ENCODE measurements around the genes ENAH and ACBD3.

GRCh38 chr1:224387872-224388592 lies 31.4 kb downstream of the CNIH4 start:
- PRO-cap, 4 experiments, result no peak in any of the 4 experiments
- RAMPAGE, long total RNA, 2 experiments, result start-site peak on the minus strand in 1 of 2 experiments, at chr1:224387923-224388244 at its widest, 10 to 14 reads per replicate
- RRBS, result no CpG with 5 or more reads among the region's 3 CpGs

DNA sequence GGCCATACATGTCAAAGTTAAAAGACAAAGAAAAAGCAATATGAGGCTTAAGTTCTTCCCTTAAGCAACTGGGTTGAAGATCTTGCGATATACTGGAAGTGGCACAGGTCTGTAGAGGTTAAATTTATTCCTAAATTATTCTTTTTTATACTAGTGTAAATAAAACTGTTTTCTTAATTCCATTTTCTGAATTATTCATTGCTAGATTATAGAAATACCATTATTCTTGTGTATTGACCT lies 11.8 kb downstream of the WDR26 start:
- PRO-cap, 4 experiments, result no peak in any of the 4 experiments
- RAMPAGE, long total RNA, 2 experiments, result no peak in any of the 2 experiments
- RRBS, result no CpG with 5 or more reads among the region's 1 CpG

DNA sequence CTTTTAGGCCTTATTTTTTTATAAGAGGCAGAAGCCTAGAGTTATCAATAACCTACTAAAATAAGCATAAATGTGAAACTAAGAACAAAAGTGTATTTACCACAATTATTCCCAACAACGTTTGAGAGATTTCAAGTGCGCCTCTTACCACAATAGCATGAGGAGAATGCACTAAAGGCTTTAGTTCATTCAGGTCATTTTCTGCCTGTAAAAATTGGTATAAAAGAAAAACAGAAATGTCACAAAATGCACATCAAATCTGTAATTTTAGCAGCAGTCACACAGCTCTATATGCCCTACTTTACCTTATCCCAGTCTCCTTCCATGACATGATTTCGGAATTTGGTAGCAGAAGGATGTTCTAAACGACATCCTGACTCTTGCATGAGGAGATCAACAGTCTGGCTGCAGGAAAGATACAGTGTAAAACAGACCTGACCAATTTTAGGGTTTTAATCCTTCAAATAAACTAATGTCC lies 3.2 kb downstream of the WDR26 start:
- PRO-cap, 4 experiments, result no peak in any of the 4 experiments
- RAMPAGE, long total RNA, 2 experiments, result start-site peak on the minus strand in 1 of 2 experiments, centred at position 261 of the sequence, 15 reads per replicate
- RRBS, result no CpG with 5 or more reads among the region's 4 CpGs

DNA sequence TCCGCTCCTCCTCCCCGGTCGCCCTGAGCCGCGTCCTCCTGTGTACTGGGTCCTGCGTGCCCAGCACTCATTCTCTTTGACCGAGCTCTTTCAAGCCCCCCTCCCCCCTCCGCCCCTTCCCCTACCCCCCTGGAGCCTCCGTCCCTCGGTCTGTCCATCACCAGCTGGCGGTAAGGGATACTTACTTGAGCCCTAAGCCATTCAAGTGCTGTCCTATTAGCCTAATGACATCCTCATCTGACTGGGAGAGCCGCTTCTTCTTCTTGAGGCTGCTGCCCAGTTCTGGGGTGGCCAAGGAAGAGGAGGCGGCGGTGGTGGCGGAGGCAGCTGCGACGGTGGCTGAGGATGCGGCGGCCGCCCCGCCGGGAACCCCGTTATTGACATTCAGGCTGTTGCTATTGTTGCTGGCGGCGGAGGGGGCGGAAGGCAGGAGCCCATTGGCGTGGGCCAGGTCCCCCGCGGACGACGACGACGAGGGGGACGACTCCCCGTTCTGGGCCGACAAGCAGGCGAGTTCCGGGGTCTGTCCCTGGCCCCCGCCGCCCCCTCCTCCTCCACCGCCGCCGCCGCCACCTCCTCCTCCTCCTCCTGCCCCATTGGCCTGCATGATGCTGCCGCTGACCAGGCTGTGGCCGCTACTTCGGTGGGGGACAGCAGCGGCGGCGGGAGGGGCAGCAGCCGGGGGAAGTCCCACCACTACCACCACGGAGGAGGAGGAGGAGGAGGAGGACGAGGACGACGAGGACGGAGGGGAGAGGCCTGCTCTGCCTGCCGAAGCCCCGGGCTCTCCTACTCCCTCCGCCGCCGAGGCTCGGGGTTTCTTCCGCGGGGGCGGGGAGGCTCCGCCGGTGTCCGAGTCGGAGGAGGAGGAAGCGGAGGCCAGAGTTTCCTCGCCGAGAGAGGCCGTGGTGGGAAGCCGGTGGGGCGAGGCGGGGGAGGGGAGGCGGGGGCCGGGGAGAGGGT lies 817 bp downstream of the WDR26 start:
- PRO-cap, 4 experiments, result peak in 3 of 4 experiments; most common plus-strand start position 224 of the sequence (in 2); most common minus-strand start position 379 of the sequence (in 3)
- RAMPAGE, long total RNA, 2 experiments, result no peak in any of the 2 experiments
- RRBS, result 3% methylated on average over 26 of the region's 78 CpGs

DNA sequence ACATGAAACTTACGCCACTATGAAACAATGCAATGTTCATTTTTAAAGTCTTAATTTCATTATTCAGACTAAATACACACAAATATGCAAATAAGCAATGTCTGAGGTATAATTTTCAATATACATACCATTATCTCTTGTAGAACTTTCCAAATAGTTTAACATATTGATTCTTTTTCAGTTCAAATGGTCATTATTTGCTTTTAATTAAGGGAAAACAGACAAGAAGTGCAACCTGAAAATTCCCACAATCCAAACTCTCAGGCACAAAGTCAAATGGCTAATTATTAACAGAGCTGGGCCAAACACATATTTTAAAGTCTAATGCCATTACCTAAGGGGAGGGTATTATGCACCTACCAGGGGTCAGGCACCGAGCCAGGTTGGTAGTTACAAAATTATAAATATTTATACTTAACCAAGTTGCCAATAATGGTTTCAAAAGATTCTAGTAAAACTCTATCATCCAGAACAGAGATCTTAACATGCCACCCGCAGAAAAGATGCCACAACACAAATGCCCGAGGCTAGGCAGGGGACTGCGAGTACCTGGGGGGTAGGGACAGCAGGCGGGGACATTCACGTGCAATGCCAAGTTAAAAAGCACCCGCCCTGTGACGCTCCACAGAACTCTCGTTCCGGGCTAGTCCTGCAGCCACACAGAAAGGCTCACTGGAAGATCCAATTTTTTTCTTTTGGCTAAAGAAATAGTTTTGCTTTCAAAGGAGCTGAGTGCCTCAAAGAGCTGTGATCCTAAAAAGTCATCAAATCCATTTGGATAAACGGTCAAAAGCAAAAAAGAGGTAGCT lies 14.9 kb downstream of the LBR start:
- PRO-cap, 4 experiments, result peak in 2 of 4 experiments; most common plus-strand start position 627 of the sequence (in 2)
- RAMPAGE, long total RNA, 2 experiments, result no peak in any of the 2 experiments
- RRBS, result no CpG with 5 or more reads among the region's 12 CpGs

DNA sequence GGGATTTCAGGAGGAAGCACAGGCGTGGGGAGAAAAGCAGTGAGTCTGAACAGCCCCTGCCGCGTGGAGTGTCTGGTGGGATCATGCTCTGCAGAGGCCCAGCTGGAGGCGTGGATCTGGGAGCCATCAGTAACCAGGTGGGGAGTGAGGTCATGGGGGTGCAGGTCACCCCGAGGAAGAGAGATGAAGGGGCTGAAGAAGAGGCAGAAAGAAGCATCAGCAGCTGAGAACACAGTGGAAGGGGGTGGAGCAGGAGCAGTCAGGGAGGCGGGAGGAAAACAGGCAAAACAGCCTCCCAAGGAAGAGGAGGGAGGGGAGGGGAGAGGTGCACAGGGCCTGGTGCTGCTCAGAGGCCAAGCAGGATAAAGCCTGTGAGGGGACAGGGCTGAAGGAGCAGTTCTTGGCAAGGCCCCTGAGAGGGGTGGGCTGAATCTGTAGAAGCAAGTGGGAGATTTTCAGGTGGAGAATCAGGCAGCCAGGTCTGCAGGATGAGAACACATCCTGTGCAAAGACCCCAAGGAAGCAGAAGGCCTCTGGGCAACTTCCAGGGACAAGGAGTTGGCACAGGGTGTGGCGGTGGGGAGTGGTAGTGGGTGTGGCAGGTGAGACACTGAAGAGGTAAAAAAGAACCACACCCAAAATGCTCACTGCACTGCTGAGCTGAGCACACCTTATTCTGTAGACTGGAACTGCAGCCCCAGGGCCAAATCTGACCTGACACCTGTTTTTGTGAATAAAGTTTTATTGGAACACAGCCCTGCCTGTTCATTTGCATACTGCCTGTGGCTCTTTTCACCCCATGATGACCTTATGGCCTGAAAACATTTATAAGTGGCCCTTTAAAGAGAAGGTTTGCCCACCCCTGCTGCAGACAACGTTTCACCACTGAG lies 35.6 kb upstream of the LBR start:
- PRO-cap, 4 experiments, result peak in 1 of 4 experiments; most common minus-strand start position 236 of the sequence (in 1)
- RAMPAGE, long total RNA, 2 experiments, result no peak in any of the 2 experiments
- RRBS, result no CpG with 5 or more reads among the region's 8 CpGs

DNA sequence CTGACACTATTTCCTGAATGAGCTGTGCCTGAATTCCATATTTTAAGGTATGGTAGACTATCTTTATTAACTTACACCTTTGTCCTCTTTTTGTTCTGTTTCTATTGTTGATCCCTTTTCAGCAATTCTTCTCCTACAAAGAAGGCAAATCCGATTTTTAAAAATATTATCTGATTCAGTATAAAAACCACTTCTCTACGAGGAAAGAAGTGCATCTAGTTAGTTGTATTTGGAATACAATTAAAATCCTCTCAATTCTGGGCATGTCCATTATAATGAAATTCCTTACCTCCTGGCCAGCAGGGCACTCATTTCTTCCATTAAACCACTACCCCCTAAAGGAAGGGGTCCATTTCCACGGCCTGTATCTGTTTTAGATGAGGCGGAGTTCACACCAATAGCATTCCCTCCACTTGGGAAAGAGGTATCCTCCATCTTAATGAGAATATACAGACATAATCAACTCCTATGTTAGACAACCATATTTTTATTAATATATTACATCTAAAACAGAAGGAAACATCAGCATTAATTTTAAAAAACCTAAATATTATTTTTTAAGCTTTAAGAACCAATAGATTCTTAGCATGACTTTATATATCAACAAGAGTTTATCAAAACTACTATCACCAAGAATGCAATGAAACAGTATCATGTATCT lies 84.9 kb upstream of the LBR start:
- PRO-cap, 4 experiments, result no peak in any of the 4 experiments
- RAMPAGE, long total RNA, 2 experiments, result start-site peak on the minus strand in 1 of 2 experiments, centred at position 339 of the sequence, 24 reads per replicate
- RRBS, result no CpG with 5 or more reads among the region's 4 CpGs

- PRO-cap, 4 experiments, result no peak in any of the 4 experiments
- RAMPAGE, long total RNA, 2 experiments, result start-site peak on the minus strand in 1 of 2 experiments, at chr1:225554940-225555138 at its widest, 15 reads per replicate
- RRBS, result no CpG with 5 or more reads among the region's 3 CpGs
These were observed 98.1 kb downstream of the ENAH start for GRCh38 chr1:225554829-225555238.

DNA sequence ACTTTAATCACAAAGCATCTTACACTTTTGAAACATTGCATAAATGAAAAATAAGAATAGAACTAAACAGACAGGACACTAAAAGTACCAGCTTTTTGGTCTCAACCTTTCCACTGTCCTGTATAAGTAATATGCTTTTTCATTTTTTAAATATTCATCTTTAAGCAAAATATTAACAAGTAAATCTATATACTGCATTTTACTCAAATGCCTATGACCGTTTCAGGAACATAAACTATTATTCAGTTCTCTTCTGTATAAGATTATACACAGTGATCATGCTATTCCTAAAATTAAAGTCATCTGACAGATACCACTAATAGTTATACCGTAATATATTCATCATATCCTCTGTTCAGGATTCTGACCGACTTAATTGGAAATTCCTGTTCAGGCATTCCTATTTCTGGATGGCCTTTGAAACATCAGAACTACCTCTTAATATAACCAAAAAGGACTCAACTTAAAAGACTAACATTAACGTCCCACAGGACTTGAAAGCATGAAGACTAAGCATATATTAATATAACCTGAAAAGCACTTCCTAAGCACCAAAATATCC lies 3.3 kb downstream of the ENAH start:
- PRO-cap, 4 experiments, result no peak in any of the 4 experiments
- RAMPAGE, long total RNA, 2 experiments, result no peak in any of the 2 experiments
- RRBS, result no CpG with 5 or more reads among the region's 4 CpGs

DNA sequence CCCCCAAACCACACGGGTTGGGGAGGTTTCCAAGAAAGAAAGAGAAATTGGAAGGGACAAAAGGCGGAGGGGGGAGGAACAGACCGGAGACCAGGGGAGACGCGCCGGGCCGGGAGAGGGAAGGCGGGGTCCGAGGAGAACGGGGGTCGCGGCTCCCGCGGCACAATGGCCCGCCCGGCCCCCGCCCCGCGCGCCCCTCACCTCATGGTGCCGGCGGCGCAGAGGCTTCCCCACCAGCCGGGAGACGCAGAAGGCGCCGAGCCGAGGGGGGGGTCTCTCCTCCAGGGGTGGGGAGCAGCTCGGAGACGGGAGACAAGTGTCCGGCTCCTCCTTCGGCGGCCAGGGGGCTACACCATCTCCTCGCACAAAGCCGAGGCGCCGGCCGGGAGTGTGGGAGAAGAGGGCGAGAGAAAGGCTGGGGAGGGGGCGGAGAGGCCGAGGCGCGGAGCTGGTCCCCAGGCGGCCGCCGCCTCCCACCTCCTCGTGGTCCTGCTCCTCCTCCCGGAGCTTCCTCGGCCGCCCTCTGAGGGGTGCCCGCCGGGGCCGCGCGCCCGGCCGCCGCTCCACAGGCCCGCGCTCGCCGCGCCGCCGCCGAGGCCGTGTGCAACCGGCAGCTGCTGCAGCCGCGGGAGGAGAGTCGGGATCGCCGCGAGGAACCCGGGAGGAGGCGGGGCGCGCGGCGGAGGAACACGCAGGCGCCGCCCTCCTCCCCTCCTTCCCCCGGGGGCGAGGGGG lies at the start of gene ENAH:
Gene ENAH, minus strand, starts transcription at position 639 of the 735 bp plus-strand sequence.
- PRO-cap, 4 experiments, result peak in 4 of 4 experiments; most common plus-strand start position 594 of the sequence (in 1); most common minus-strand start position 605 of the sequence (in 3)
- RAMPAGE, long total RNA, 2 experiments, result no peak in any of the 2 experiments
- RRBS, result 2% methylated on average over 65 of the region's 85 CpGs

- PRO-cap, 4 experiments, result no peak in any of the 4 experiments
- RAMPAGE, long total RNA, 2 experiments, result no peak in any of the 2 experiments
- RRBS, result no CpG with 5 or more reads among the region's 17 CpGs
These were observed 1.5 kb downstream of the SRP9 start for GRCh38 chr1:225779002-225779652.

- PRO-cap, 4 experiments, result peak in 4 of 4 experiments; most common plus-strand start chr1:225811158 (in 2); most common minus-strand start chr1:225811063 (in 3)
- RAMPAGE, long total RNA, 2 experiments, result no peak in any of the 2 experiments
- RRBS, result no CpG with 5 or more reads among the region's 23 CpGs
These were observed 994 bp downstream of the EPHX1 start for GRCh38 chr1:225810707-225811529.

GRCh38 chr1:225817127-225818190 lies 7.5 kb downstream of the EPHX1 start:
- PRO-cap, 4 experiments, result peak in 3 of 4 experiments; most common plus-strand start chr1:225817704 (in 1); most common minus-strand start chr1:225817712 (in 2)
- RAMPAGE, long total RNA, 2 experiments, result no peak in any of the 2 experiments
- RRBS, result 3% methylated on average over 1 of the region's 16 CpGs

DNA sequence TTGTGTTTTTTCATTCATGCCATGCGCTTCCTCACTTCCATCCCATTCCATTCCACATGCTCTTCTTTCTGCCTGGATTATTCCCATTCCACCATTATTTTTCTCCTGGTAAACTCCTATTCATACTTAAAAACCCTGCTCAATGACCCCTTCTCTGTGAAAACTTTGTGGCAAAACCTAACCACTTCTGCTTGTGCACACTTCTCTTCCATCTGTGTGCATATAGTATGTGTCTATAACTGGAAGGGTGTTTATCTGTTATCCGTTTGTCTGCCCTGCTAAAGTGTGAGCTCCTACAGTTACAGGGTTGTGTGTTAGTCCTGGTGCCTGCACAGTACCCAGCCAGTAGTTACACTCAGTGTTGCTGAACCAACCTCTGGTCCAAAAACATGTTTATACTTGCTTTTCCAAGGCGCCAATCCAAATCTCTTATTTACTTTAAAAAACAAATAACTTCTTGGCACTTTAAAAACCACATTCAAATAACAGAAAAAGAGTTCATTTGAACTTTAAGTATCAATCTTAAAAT lies 10.7 kb downstream of the EPHX1 start:
- PRO-cap, 4 experiments, result no peak in any of the 4 experiments
- RAMPAGE, long total RNA, 2 experiments, result no peak in any of the 2 experiments
- RRBS, result no CpG with 5 or more reads among the region's 3 CpGs

GRCh38 chr1:225842164-225843221 lies 32.6 kb downstream of the EPHX1 start:
- PRO-cap, 4 experiments, result no peak in any of the 4 experiments
- RAMPAGE, long total RNA, 2 experiments, result no peak in any of the 2 experiments
- RRBS, result no CpG with 5 or more reads among the region's 16 CpGs

- PRO-cap, 4 experiments, result no peak in any of the 4 experiments
- RAMPAGE, long total RNA, 2 experiments, result no peak in any of the 2 experiments
- RRBS, result no CpG with 5 or more reads among the region's 6 CpGs
These were observed 788 bp upstream of the LEFTY1 start for GRCh38 chr1:225889657-225890211.

GRCh38 chr1:226120680-226121034 lies 58.1 kb downstream of the H3-3A start:
- PRO-cap, 4 experiments, result peak in 1 of 4 experiments; most common minus-strand start chr1:226120912 (in 1)
- RAMPAGE, long total RNA, 2 experiments, result no peak in any of the 2 experiments
- RRBS, result no CpG with 5 or more reads among the region's 7 CpGs

DNA sequence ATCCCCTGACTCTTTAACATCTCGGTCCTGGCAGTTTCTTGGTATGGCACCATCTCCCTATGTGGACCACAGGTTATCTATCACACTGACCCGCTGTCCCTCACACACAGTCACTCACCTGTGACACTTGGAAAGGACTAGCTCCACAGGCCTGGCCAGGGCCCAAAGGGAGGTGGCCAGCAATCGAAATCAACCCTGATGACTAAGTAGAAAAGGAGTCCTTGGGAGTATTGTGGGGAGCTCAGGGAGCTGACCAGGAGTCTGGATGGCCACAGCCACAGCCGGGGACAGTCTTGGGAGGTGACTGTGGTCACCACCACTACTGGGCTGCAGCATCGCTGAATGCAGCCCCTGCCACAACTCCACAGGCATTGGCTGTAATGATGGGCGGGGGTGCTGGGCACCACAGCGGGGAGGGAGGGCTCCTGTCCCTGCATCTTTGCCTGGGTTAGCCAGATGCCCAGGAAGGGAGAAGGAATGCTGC lies 61.1 kb downstream of the H3-3A start:
- PRO-cap, 4 experiments, result peak in 1 of 4 experiments; most common plus-strand start position 230 of the sequence (in 1); most common minus-strand start position 112 of the sequence (in 1)
- RAMPAGE, long total RNA, 2 experiments, result no peak in any of the 2 experiments
- RRBS, result no CpG with 5 or more reads among the region's 7 CpGs

DNA sequence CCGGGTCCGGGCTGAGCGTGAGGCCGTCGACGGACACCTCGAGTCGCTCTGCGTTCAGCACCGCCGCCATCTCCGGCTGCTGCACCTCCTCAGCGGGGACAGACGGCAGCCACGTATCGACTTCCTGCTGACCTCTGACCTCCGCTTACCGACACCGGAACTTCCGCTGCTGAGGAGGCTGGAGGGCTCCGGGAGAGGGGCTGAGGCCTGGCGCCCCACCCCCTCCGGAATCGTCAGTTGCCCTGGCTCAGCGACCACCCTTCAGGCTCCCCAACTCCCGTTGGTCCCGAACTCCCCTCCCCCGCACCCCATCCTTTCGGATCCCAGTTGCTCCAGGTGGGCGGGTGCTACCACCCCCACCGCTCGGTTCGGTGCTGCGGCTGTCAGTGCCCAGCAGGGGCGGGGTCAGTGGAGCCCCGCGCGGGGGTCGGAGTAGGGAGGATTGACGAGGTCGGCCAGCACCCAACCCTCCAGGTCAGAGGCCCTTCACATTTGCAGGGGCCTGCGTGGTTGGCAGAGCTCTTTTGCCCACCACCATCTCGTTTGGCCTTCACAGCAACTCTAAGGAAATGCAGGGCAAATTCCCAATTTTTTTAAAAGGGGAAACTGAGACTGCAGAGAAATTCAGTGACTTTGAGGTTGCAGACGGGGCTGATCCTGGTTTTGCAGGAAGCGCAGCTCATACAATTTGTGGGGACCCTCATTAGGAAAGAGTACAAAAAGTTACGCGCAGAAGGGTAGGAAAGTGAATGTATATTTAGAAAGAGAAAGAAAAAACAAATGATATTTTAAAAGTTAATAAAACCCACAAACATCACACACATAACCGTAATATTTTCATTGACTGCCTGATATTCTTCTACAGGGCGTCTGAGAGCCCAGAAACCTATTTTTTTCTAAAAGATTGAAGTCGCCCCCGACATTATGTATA lies at the start of gene ACBD3:
Gene ACBD3, minus strand, starts transcription at position 136 of the 931 bp plus-strand sequence.
- PRO-cap, 4 experiments, result peak in 4 of 4 experiments; most common plus-strand start position 166 of the sequence (in 2); most common minus-strand start position 81 of the sequence (in 4)
- RAMPAGE, long total RNA, 2 experiments, result start-site peak on the minus strand in 1 of 2 experiments, centred at position 113 of the sequence, 10 reads per replicate
- RRBS, result 1% methylated on average over 20 of the region's 51 CpGs

DNA sequence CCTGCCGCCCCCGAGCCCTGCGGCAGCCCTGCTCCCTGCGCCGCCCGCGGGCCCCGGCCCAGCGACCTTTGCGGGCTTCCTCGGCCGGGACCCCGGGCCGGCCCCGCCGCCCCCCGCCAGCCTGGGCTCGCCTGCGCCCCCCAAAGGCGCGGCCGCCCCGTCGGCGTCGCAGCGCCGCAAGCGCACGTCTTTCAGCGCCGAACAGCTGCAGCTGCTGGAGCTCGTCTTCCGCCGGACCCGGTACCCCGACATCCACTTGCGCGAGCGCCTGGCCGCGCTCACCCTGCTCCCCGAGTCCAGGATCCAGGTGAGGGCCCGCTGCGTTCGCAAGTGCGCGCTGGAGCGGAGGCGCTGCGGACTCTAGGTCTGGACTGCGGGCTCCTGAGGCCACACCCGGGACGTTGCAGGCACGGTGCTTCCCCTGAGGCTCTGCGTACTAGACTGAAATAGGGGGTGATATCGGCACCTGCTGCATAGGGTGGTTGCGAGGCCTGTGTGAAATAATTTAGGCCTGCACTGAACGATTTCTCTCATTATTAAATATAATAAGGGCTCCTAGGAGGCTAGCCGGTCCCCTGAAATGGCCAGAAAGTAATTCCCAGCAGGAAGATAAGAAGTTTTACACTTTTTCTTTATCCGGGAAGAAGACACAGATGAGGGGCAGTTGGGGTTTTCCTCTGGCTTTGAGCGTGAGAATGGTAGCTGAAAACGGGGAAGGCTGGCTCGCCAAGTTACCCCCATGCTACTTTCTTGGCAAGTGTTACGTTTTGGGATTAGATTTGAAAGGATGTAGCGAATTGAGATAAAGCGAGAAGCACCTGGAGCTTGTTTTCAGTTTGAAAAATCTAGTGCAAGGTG lies 533 bp downstream of the MIXL1 start:
- PRO-cap, 4 experiments, result no peak in any of the 4 experiments
- RAMPAGE, long total RNA, 2 experiments, result no peak in any of the 2 experiments
- RRBS, result 7% methylated on average over 9 of the region's 67 CpGs

Measured in uterus (tissue), 7 donors.